GM12878 (cell line): Measurements from ENCODE around the genes H2AC7, H3C7 and BTN3A1.

GRCh38 chr6:26046856-26047261 lies 1.7 kb downstream of the H3C3 start:
- RAMPAGE, long total RNA: no peak
- RRBS, 2 experiments: no CpG with 5 or more reads among the region's 5 CpGs
CAGE:
- cytosol, long polyA minus RNA: no peak
- cytosol, long polyA plus RNA: no peak
- long polyA plus RNA: no peak
- nucleolus, long total RNA: no peak
- nucleus, long polyA plus RNA: no peak
- nucleus, long total RNA: no peak

DNA sequence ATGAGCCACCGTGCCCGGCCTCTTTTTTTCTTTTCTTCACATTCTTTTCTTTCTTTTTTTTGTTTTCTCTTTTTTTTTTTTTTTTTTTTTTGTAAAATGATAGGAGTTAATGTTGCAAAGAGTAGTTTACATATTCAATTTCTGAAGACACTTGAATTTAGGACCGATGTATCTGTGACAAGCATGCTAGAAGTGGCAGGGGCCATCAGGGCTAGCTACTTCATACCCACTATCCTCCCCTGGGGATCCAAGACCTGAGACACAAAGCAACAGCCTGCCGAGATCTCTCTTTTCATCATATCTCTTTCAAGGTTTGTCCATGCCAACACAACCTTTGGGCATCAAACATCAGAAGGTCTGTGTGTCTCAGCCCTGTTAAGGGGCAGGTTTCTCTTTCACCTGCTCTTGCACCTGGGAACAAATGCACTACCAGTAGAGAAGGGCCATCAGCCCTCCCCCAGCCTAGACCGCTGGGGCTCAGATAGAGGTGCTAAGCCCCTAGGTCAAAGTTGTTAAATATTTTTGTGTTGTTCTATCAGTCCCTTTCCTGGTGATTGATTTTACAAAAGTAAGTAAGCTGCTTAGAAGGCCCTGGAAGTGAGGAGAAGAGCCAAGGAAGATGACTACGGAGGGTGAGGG lies 9.2 kb downstream of the H2BC5 start:
- RAMPAGE, long total RNA: no peak
- RRBS, 2 experiments: no CpG with 5 or more reads among the region's 6 CpGs
CAGE:
- cytosol, long polyA minus RNA: no peak
- cytosol, long polyA plus RNA: no peak
- long polyA plus RNA: no peak
- nucleolus, long total RNA: no peak
- nucleus, long polyA plus RNA: no peak
- nucleus, long total RNA: no peak

GRCh38 chr6:26194841-26195753 lies 2.0 kb downstream of the H3C4 start:
- RAMPAGE, long total RNA: no peak
- RRBS, 2 experiments: 0% methylated on average over 2 of the region's 23 CpGs; no CpG with 5 or more reads in 1 of the 2 experiments
CAGE:
- cytosol, long polyA minus RNA: no peak
- cytosol, long polyA plus RNA: no peak
- long polyA plus RNA: no peak
- nucleolus, long total RNA: no peak
- nucleus, long polyA plus RNA: no peak
- nucleus, long total RNA: no peak

DNA sequence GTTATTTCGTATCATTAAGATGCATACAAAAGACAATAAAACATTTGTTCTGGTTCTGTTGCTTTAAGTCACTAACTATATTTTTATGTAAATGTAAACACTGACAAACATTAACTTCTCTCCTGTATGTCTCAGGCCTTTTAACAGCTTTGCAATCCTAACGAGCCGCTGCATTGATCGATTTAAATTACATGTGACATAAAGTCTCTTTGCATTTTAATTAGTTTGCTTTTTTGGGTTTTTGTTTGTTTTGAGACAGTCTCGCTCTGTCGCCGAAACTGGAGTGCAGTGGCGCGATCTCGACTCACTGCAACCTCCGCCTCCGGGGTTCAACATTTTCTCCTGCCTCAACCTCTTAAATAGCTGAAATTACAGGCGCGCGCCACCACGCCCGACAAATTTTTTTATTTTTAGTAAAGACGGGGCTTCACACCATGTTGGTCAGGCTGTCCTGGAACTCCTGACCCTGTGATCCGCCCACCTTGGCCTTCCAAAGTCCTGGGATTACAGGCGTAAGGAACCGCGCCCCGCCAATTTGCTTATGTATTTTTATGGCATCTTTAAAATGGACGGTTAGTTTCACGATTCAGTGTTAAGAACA lies 893 bp downstream of the H2AC7 start:
- RAMPAGE, long total RNA: no peak
- RRBS, 2 experiments: no CpG with 5 or more reads among the region's 25 CpGs
CAGE:
- cytosol, long polyA minus RNA: no peak
- cytosol, long polyA plus RNA: no peak
- long polyA plus RNA: no peak
- nucleolus, long total RNA: no peak
- nucleus, long polyA plus RNA: no peak
- nucleus, long total RNA: no peak

DNA sequence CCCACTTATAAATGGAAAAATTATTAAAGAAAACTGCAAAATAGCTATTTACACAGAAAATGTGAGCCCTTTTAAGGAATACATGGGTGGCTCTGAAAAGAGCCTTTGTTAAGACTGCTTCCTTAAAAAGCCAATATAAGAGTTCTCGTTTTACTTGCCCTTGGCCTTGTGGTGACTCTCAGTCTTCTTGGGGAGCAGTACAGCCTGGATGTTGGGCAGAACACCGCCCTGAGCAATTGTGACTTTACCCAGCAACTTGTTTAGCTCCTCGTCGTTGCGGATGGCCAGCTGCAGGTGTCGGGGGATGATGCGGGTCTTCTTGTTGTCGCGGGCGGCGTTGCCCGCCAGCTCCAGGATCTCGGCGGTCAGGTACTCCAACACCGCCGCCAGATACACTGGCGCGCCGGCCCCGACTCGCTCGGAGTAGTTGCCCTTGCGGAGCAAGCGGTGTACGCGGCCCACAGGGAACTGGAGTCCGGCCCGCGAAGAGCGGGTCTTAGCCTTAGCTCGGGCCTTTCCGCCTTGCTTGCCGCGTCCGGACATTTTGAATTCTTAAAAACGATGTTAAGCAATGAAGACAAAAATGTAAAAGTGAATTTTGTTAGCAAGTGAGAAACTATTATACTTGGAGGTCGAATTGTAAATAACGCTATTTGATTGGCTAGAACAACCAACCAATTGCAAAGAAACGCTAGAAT lies at the start of gene H2AC7:
Gene H2AC7, minus strand, starts transcription at position 593 of the 698 bp plus-strand sequence.
- RAMPAGE, long total RNA: start-site peak on the minus strand centred at position 580 of the sequence, 34 bp wide, 1,215 and 3,964 reads in 2 replicates
- RRBS, 2 experiments: 1 to 2% methylated on average over 12 of the region's 39 CpGs
CAGE:
- cytosol, long polyA minus RNA: start-site peak on the minus strand centred at position 570 of the sequence, 47 bp wide, 32 reads
- cytosol, long polyA plus RNA: start-site peak on the minus strand centred at position 557 of the sequence, 76 bp wide, 26 and 20 reads in 2 replicates
- long polyA plus RNA: no peak
- nucleolus, long total RNA: start-site peak on the minus strand centred at position 583 of the sequence, 23 bp wide, 2,279 reads
- nucleus, long polyA plus RNA: no peak
- nucleus, long total RNA: no peak

- RAMPAGE, long total RNA: no peak
- RRBS, 2 experiments: no CpG with 5 or more reads among the region's 2 CpGs
CAGE:
- cytosol, long polyA minus RNA: no peak
- cytosol, long polyA plus RNA: no peak
- long polyA plus RNA: no peak
- nucleolus, long total RNA: no peak
- nucleus, long polyA plus RNA: no peak
- nucleus, long total RNA: no peak
Measured at GRCh38 chr6:26218824-26219365, 2.2 kb downstream of the H2AC8 start.

- RAMPAGE, long total RNA: start-site peak on the plus strand at chr6:26224173-26224236, 45 and 35 reads in 2 replicates
- RRBS, 2 experiments: no CpG with 5 or more reads among the region's 29 CpGs
CAGE:
- cytosol, long polyA minus RNA: start-site peak on the plus strand at chr6:26224412-26224422, 39 reads
- cytosol, long polyA plus RNA: start-site peak on the plus strand at chr6:26224154-26224244, 23 and 10 reads in 2 replicates
- long polyA plus RNA: no peak
- nucleolus, long total RNA: no peak
- nucleus, long polyA plus RNA: start-site peak on the plus strand at chr6:26224154-26224211, 35 and 59 reads in 2 replicates
- nucleus, long total RNA: no peak
Measured at GRCh38 chr6:26223650-26224778, 921 bp upstream of the H3C6 start.

GRCh38 chr6:26232439-26232968 lies 2.3 kb downstream of the H1-3 start:
- RAMPAGE, long total RNA: no peak
- RRBS, 2 experiments: no CpG with 5 or more reads among the region's 7 CpGs
CAGE:
- cytosol, long polyA minus RNA: no peak
- cytosol, long polyA plus RNA: no peak
- long polyA plus RNA: no peak
- nucleolus, long total RNA: no peak
- nucleus, long polyA plus RNA: no peak
- nucleus, long total RNA: no peak

DNA sequence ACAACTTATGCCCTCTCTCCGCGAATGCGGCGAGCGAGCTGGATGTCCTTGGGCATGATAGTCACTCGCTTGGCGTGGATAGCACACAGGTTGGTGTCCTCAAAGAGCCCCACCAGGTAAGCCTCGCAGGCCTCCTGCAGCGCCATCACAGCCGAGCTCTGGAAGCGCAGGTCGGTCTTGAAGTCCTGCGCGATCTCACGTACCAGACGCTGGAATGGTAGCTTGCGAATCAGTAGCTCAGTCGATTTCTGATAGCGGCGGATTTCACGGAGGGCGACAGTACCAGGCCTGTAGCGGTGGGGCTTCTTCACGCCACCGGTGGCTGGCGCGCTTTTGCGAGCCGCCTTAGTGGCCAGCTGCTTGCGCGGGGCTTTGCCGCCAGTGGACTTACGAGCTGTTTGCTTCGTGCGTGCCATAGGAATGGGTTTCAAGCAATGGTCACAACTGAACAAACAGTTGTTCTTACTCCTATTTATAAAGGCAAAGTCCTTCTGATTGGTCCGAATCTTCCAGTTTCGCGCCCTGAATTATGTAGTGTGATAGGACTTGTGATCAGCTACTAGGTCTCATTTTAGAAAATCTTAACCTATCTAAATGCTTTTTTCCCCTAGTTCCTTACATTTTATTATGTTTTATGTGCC lies at the start of gene H3C7:
Gene H3C7, minus strand, starts transcription at position 446 of the 641 bp plus-strand sequence.
- RAMPAGE, long total RNA: start-site peak on the minus strand centred at position 445 of the sequence, 11 bp wide, 5,114 and 42 reads in 2 replicates
- RRBS, 2 experiments: no CpG with 5 or more reads among the region's 38 CpGs
CAGE:
- cytosol, long polyA minus RNA: start-site peak on the minus strand centred at position 444 of the sequence, 14 bp wide, 173 reads
- cytosol, long polyA plus RNA: start-site peak on the minus strand centred at position 446 of the sequence, 9 bp wide, 28 and 14 reads in 2 replicates
- long polyA plus RNA: start-site peak on the minus strand centred at position 448 of the sequence, 5 bp wide, 41 and 38 reads in 2 replicates
- nucleolus, long total RNA: start-site peak on the minus strand centred at position 449 of the sequence, 8 bp wide, 593 reads
- nucleus, long polyA plus RNA: start-site peak on the minus strand centred at position 448 of the sequence, 5 bp wide, 45 and 68 reads in 2 replicates
- nucleus, long total RNA: start-site peak on the minus strand centred at position 448 of the sequence, 6 bp wide, 73 reads

DNA sequence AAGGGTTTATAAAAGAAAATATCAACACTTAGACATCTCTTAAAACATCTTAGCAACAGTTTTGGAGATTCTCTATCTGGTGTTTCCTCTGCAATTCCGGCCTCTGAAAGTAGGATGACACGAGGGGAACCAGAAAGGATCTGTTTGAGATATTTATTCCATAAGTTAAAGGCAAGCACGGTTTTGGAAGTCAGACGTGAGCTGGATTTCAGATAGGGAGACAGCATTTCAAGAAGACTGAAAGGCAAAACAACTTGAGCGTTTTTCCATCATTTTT lies 26.7 kb upstream of the H4C8 start:
- RAMPAGE, long total RNA: no peak
- RRBS, 2 experiments: no CpG with 5 or more reads among the region's 5 CpGs
CAGE:
- cytosol, long polyA minus RNA: no peak
- cytosol, long polyA plus RNA: no peak
- long polyA plus RNA: no peak
- nucleolus, long total RNA: no peak
- nucleus, long polyA plus RNA: no peak
- nucleus, long total RNA: no peak

DNA sequence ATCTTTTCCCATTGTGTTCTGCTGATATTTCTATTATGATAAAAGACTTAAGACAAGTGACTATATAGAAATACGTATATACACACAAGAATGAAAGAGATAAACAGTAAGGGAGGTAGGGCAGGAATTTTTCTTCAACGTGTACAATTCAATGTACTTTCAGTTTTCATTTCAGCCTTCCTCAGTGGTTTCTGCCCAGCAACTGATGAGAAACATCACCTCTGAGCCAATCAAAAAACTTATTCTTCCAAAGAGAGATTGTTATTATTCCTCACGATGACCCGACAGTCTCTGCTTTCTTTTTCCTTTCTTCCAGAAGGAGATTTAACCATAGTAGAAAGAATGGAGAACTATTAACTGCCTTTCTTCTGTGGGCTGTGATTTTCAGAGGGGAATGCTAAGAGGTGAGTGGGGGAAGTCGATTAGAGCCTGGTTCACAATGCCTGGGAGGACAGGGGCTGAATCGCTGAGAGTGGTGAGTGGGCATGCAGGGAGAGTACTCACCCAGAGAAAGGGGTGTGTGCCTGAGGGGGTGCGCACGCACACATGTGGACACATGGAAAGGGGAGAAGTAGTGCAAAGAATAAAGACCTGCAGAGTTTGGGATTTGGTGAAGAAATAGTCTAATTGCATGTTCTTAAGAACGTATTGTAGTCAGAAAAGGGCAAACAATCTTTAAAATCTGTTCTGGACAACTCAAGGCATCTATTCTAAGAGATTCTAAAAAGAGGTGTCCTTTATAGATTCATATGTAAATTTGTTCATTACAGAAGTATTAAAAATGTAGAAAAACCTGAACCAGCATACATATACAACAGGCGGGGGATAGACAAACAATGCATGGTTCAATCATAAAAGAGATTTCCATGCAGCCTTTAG lies at the start of gene BTN3A1:
Gene BTN3A1, plus strand, starts transcription at position 267 of the 879 bp plus-strand sequence.
- RAMPAGE, long total RNA: start-site peak on the plus strand centred at position 270 of the sequence, 54 bp wide, 151 and 40 reads in 2 replicates
- RRBS, 2 experiments: no CpG with 5 or more reads among the region's 10 CpGs
CAGE:
- cytosol, long polyA minus RNA: no peak
- cytosol, long polyA plus RNA: start-site peak on the plus strand centred at position 310 of the sequence, 48 bp wide, 159 and 98 reads in 2 replicates
- long polyA plus RNA: start-site peak on the plus strand centred at position 280 of the sequence, 104 bp wide, 675 and 658 reads in 2 replicates
- nucleolus, long total RNA: no peak
- nucleus, long polyA plus RNA: start-site peak on the plus strand centred at position 288 of the sequence, 88 bp wide, 1,370 and 983 reads in 2 replicates
- nucleus, long total RNA: start-site peak on the plus strand centred at position 308 of the sequence, 29 bp wide, 25 reads

DNA sequence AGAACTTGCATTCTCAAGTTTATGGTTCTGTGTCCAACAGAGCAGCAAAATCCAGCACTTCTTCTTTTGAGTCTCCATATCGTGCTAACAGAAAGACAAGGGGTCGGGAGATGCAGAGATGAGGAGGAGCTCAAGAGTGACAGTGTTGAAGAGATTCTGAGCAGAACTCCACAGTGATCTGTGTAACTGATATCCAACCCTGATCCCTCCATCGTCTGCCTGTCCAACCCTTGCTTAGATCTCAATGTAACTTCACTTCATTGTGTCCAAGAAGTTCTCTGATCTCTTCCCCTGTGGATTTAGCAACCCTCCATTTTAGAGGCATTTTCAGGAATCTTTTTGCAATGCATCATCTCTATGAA lies 21.1 kb upstream of the BTN1A1 start:
- RAMPAGE, long total RNA: no peak
- RRBS, 2 experiments: no CpG with 5 or more reads among the region's 3 CpGs
CAGE:
- cytosol, long polyA minus RNA: no peak
- cytosol, long polyA plus RNA: no peak
- long polyA plus RNA: no peak
- nucleolus, long total RNA: no peak
- nucleus, long polyA plus RNA: no peak
- nucleus, long total RNA: no peak

DNA sequence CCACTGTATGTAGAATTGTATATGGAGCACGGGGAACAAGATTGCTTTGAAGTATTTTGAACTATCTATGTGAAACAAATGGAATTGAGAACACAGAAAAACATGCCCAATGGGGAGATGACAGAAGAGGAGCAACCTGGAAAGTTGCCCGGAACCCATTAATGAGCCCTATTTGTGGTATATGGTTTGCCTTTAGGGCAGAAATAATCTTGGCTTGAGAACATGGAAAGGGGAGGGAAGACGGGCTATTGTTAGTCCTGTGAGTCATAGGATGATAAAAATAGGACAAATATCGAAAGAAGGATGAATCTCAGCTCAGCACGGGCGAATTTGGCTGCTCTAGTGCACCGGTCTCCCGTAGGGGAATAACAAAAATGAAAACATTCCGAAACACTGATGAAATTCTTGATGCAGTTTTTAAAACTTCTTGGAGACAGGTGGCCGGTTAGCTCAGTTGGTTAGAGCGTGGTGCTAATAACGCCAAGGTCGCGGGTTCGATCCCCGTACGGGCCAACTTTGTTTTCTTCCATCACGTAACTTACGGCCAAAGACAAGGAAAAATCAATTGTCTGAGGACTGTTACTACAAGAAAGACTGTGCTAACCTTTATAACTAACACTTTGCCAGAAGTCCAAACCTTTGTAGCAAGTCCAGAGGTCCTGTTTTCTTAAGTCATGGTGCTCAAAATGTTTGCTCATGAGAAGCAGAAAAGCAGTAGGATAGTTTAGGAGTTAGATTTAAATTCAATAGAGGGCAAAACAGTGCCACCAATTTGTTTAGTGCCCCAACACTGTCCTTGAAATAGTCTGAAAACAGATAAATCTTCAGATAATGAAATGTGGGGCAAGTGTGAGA lies 15.7 kb downstream of the HMGN4 start:
- RAMPAGE, long total RNA: no peak
- RRBS, 2 experiments: 0% methylated on average over 1 of the region's 19 CpGs
CAGE:
- cytosol, long polyA minus RNA: no peak
- cytosol, long polyA plus RNA: no peak
- long polyA plus RNA: no peak
- nucleolus, long total RNA: no peak
- nucleus, long polyA plus RNA: no peak
- nucleus, long total RNA: no peak

GRCh38 chr6:26599137-26600152 lies 2.7 kb downstream of the ABT1 start:
- RAMPAGE, long total RNA: no peak
- RRBS, 2 experiments: no CpG with 5 or more reads among the region's 5 CpGs
CAGE:
- cytosol, long polyA minus RNA: no peak
- cytosol, long polyA plus RNA: no peak
- long polyA plus RNA: no peak
- nucleolus, long total RNA: no peak
- nucleus, long polyA plus RNA: no peak
- nucleus, long total RNA: no peak

DNA sequence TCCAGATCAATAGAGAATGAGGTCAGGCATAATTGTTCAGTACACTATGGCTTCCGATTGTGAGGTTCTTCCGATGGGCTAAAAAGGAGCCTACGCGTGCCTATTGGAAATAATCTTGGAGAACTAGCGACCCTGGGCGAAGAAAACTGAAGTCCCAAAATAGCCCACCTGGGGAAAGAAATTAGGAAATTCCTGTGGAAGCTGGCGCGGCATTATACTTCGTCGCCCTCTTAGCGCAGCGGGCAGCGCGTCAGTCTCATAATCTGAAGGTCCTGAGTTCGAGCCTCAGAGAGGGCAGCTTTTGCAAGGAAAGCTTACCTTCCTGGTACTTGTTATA lies 83.5 kb upstream of the ZNF322 start:
- RAMPAGE, long total RNA: no peak
- RRBS, 2 experiments: no CpG with 5 or more reads among the region's 15 CpGs
CAGE:
- cytosol, long polyA minus RNA: no peak
- cytosol, long polyA plus RNA: no peak
- long polyA plus RNA: no peak
- nucleolus, long total RNA: no peak
- nucleus, long polyA plus RNA: no peak
- nucleus, long total RNA: no peak

DNA sequence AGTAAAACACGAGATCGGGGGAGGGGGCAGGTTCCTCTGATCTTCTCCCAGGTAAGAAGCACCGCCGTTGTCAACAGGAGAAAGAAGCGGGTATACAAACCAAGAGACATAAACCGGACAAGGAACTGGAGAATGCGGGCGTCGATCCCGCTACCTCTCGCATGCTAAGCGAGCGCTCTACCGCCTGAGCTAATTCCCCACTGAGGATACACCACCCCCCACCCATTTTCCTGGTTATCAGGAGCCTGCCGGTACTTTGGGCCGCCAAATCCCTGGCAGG lies 111.3 kb upstream of the ZNF322 start:
- RAMPAGE, long total RNA: no peak
- RRBS, 2 experiments: no CpG with 5 or more reads among the region's 16 CpGs
CAGE:
- cytosol, long polyA minus RNA: no peak
- cytosol, long polyA plus RNA: no peak
- long polyA plus RNA: no peak
- nucleolus, long total RNA: no peak
- nucleus, long polyA plus RNA: no peak
- nucleus, long total RNA: no peak

DNA sequence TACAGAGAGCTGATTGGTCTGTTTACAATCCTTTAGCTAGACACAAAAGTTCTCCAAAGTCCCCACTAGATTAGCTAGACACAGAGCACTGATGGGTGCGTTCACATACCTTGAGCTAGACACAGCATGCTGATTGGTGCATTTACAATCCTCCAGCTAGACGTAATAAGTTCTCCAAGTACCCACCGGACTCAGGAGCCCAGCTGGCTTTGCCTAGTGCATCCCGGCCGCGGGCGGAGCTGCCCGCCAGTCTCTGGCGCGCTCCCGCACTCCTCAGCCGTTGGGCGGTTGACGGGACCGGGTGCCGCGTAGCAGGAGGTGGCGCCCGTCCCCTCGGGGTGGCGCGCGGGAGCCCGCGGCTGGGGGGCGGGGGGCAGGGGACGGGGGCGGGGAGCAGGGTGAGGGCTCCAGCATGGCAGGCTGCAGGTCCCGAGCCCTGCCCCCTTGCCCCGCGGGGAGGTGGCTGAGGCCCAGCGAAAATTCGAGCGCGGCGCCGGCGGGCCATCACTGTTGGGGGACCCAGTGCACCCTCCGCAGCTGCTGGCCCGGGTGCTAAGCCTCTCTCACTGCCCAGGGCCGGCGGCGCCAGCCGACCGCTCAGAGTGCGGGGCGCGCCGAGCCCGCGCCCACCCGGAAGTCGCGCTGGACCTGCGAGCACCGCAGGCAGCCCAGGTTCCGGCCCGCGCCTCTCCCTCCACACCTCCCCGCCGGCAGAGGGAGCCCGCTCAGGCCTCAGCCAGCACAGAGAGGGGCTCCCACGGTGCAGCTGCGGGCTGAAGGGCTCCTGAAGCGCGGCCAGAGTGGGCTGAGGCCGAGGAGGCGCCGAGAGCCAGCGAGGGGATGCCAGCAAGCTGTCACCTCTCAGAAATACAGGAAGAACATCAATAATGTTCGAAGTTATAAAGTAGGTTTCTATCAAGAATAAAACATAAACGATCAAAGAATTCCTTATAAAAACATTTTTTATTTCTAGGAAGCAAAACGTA lies 176.0 kb downstream of the H2BC11 start:
- RAMPAGE, long total RNA: start-site peak on the minus strand centred at position 285 of the sequence, 141 bp wide, 22 and 11 reads in 2 replicates; start-site peak on the minus strand centred at position 606 of the sequence, 71 bp wide, 8 and 10 reads in 2 replicates
- RRBS, 2 experiments: no CpG with 5 or more reads among the region's 73 CpGs
CAGE:
- cytosol, long polyA minus RNA: no peak
- cytosol, long polyA plus RNA: no peak
- long polyA plus RNA: no peak
- nucleolus, long total RNA: no peak
- nucleus, long polyA plus RNA: no peak
- nucleus, long total RNA: no peak

- RAMPAGE, long total RNA: no peak
- RRBS, 2 experiments: no CpG with 5 or more reads among the region's 35 CpGs
CAGE:
- cytosol, long polyA minus RNA: no peak
- cytosol, long polyA plus RNA: no peak
- long polyA plus RNA: no peak
- nucleolus, long total RNA: no peak
- nucleus, long polyA plus RNA: no peak
- nucleus, long total RNA: no peak
Measured at GRCh38 chr6:27145519-27146516, 837 bp downstream of the H2BC12 start.

DNA sequence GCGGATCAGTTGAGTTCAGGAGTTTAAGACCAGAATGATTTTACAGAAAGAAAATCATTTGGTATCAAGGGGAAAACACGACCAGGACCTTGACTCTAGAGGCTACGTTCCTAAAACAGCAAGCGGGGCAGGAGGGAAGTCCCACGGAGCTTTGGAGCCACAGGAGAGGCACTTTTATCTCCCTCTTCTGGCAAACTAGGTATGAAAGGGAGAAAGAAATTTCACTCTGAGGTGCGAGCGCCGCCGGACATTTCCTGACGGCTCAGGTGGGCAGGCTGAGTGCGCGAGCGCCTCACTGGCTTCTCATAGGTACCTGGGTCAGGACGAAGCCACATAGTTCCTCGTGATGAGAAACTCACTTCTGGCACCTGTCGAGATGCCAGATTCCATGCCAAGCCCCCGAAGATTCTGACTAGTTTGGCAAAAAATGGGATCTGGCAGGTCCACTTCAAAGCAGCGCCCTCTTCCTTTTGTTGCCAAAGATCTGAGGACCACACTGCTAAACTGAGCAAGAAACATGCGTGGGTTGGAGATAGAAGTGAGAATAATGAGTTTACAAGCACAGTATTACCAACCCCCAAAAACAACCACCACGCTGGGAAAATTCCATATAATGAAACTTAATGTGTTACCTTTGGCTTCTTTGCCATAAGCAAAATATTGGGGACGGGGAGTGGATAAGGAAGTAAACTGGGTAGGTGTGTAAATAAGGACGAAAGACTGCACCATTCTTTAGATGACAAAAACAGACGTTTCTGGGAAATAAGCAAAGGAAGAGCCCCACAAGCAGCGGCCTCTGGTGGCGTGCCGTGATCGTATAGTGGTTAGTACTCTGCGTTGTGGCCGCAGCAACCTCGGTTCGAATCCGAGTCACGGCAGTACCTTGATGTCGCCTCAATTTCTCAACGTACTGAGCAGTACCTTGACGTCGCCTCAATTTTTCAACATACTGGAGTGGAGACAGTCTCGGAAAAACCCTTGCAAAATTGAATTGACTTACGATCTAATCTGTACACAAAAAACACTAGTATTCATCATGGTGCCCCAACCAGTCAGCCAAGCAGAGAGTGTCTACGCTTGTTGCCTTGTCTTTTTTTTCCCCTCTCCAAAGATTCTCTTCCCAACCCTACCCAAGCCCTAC lies 10.8 kb downstream of the H2AC12 start:
- RAMPAGE, long total RNA: no peak
- RRBS, 2 experiments: no CpG with 5 or more reads among the region's 40 CpGs
CAGE:
- cytosol, long polyA minus RNA: no peak
- cytosol, long polyA plus RNA: no peak
- long polyA plus RNA: no peak
- nucleolus, long total RNA: no peak
- nucleus, long polyA plus RNA: no peak
- nucleus, long total RNA: no peak

- RAMPAGE, long total RNA: no peak
- RRBS, 2 experiments: no CpG with 5 or more reads among the region's 11 CpGs
CAGE:
- cytosol, long polyA minus RNA: no peak
- cytosol, long polyA plus RNA: no peak
- long polyA plus RNA: no peak
- nucleolus, long total RNA: no peak
- nucleus, long polyA plus RNA: no peak
- nucleus, long total RNA: no peak
Measured at GRCh38 chr6:27275183-27275463, 27.6 kb downstream of the PRSS16 start.